Cardiac muscle cell (in vitro differentiated cells and primary cell): ENCODE measurements around a stretch of chr3.

DNA sequence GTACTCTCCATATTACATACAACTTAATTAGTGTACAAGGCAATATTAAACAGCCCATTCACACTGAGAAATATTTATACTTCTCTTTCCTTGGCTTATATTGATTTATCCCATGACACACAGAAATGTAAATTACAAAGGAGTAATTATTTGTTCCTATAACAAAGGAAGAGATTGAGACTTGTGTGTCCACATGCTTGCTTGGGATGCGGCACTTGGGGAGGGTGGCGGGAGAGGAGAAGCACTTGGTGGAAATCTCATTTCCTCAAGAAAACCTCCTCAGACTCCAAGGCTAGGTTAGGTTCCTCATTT, 54.1 kb upstream of the FAM3D start:
- RAMPAGE, long total RNA: no peak
- RRBS: no CpG with 5 or more reads among the region's 2 CpGs

DNA sequence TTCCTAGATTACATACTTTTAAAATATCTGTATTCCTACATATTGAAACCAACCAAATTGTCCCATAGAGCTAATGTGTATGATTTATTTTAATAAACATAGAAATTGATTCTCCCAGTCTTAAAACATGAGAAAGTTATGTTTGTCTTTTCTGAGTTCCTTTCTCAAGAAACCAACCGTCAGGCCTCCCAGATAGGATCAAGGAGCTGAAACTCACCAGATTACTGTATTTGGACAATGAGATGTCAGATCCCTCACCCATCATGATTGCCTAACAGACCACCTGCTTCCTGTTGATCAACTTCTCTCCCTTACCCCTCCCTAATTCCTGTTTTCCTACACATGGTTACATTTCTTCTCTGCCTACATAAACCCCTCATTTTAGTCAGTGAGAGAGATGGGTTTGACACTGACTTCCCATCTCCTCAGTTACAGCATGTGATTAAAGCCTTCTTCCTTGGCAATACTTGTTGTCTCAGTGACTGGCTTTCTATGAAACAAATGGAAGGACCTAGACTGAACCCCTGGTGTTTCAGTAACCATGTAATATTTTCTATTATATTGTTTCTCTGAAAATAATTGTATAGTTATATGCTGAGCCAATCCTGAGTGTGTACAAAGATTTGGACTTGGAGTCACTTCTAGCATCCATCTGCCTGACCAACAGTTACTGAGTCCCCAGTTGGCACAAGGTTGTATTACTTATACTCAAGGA, 917.5 kb downstream of the FHIT start:
- RAMPAGE, long total RNA: no peak
- RRBS: no CpG with 5 or more reads among the region's 1 CpG

DNA sequence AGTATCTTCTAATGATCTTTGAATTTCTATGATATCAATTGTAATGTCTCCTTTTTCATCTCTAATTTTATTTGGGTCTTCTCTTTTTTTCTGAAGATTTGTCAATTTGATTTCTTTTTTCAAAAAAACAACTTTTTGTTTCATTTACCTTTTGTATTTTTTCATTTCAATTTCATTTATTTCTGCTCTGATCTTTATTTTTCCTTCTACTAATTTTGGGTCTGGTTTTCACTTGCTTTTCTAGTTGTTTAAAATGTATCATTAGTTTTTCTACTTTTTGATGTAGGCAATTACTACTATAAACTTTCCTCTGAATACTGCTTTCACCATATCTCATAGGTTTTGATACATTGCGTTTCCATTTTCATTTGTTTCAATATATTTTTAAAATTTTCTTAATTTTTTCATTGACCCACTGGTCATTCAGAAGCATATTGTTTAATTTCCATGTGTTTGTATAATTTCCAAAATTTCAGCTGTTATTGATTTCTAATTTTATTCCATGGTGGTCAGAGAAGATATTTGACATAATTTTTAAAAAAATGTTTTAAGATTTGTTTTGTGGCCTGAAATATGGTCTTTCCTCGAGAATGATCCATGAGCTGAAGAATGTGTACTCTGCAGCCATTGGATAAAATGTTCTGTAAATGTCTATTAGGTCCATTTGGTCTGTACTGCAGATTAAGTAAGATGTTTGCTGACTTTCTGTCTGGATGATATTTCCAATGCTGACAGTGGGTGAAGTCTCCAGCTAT, 783.9 kb downstream of the FHIT start:
- RAMPAGE, long total RNA: no peak
- RRBS: no CpG with 5 or more reads among the region's 2 CpGs

GRCh38 chr3:61560474-61561336, 666 bp upstream of the PTPRG start:
- RAMPAGE, long total RNA: start-site peak on the plus strand at chr3:61560642-61560842, 29 and 33 reads in 2 replicates; start-site peak on the plus strand at chr3:61561016-61561214, 7 and 12 reads in 2 replicates
- RRBS: 2% methylated on average over 28 of the region's 64 CpGs

DNA sequence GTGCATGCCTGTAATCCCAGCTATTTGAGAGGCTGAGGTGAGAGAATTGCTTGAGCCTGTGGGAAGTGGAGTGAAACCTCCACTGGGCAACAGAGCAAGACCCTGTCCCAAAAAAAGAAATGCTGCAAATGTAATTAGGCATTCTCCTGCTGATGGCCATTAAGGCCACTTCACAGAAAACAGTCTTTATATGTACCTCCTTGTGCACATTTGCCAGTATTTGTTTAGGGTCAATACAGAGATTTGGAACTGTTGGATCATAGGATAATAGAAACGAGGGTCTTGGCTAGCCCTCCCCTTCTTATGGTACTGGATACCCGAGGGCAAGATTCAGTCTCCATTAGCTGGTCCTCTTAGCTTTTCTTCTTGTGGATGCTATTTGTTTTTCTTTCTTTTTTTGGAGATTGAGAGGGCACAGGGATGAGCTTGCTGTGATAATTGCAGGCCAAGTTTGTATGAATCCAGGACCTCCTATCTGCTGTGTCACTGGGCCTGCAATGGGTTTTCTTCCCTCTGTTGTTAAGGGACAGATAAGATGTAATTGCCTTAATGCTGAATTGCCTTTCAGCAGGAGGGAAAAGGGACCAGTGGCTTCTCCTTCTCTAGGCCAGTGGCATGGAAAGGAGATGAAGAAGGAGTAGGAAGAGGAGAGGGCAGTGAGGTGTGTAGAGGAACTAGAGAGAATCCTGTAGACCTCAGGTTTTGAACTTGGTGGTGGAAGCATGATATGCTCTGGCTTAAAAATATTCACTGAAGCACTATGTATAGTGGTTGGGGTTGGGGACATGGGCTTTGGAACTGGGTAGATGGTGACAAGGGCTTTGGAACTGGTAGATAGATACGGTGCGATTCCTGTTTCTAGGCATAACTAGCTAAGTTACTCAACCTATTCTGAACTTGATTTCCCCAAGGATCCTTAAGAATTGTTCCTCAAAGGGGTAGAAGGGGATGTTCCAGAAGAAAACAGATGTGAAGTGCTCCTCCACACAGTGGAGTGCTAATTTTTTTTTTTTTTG, 29.9 kb downstream of the PTPRG start:
- RAMPAGE, long total RNA: no peak
- RRBS: no CpG with 5 or more reads among the region's 4 CpGs

DNA sequence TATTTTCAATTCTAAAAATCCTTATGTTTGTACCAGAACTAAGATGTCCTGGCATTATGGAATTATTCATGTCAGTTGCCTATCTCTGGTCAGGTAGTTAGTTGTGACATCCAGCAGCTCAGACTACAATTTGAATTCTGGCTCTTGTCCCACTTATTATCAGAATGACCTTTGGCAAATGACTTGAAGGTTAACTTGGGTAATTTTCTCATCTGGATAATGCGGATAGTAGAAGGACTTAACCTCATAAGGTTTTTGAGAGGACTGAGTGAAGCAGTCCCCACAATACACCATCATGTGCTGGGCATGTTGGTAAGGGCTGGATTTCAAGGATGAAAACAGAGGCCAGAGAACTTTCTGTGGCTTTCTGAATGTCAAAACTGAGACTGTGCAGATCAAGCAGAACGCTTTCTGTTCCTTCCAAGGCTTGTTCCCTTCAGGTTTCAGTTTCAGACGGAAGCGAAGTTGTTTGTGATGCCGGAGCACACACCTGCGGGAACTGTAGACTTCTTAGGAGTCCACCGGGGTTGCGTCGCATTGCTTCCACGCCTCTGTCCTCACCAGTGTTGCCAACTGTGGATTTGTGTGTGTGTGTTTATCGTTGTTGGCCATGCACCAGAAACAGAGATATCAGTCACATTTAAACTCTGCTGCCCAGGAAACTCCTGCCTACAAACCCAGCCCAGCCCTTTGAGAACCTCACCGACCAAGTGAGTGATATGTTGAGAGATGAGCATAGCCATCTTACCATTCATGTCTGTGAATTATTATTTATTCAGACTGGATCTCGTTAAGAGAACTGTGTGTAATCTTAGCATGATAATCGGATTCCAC, 76.0 kb downstream of the PTPRG start:
- RAMPAGE, long total RNA: no peak
- RRBS: 20% methylated on average over 2 of the region's 14 CpGs

DNA sequence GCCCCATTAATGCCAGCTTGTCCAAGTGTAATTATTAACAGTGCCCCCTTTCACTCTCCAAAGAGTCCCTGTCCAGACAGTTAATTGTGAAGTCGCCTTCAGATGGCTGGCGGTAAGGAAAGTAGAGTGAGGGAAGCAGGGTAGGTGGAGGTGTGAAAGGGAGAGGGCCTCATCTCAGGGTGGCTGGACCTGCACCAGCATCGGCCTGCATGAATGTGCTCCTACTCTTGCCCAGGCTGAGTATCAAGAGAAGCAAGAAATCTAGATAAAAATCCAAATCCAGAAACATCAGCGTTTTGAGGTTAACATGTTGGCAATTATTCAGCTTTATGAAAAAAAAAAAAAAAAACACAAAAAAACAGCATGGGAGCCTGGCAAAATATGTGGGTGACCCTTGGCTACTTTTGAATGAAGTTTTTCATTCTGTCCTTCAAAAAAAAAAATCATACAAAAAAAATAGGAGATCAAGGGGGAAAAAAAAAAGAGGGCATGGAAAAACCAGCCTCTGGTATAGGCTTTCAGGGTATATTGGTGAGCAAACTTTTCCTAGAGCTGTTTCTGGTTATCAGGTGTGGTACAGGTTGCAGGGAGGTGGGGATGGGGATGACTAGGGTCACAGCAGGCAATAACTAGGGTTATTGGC, 118.9 kb downstream of the PTPRG start:
- RAMPAGE, long total RNA: no peak
- RRBS: no CpG with 5 or more reads among the region's 4 CpGs

DNA sequence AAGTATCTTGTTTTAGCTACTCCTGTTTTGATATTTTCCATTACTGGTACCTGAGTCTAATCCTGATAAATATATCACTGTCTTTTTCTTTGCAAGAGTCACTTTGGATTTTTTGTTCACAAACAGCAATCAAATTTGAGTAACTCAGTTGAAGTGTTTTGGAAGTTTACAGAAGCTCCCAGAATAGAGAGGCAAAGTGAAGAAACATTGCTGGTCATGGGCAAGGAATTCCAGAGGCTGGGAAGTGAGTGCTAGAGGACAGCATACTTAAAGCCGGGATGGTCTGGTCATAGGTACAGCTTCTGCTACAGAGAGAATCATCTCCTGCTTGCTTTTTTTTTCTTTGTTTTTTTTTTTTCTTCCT, 153.4 kb downstream of the PTPRG start:
- RAMPAGE, long total RNA: no peak
- RRBS: no CpG with 5 or more reads among the region's 1 CpG

DNA sequence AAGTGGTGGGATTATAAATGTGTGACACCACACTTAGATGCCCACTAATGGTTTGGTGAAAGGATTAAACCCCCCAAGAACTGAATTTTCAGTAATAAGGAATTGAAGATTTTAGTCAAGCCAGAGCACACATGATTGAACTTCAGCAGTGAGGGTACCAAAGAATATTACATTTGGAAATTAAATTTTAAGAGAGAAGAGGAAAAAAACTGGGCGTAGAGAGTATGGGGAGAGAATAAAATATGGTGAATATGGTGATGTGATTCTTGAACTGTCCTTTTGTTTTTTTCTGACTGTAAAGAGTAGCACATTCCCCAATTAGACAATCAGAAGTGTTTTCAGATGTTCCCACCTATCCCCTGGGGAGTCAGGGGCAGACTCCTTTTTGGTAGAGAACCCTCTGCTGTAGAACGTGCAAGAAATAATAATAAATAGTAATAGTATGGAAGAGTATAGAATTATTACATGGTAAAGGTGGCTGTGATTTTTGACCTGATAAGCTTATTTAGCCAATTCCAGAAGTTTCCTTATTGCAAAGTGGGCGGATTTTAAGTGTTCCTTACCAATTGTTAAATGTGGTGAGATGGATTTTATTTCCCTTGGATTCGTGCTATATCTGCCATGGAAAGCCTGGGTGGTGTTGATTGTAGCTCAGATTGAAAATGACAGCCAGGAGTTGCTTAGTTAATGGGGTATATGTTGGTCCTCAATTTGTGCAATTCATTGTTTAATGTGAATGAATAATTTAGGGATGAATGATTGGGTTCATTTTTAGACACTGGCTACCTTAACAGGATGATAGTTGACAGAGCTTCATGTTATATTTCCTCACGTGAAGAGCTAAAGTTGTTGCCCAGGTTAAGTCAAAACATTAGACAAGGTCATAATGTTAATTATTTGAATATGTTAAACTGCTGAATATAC, 208.4 kb downstream of the PTPRG start:
- RAMPAGE, long total RNA: no peak
- RRBS: no CpG with 5 or more reads among the region's 5 CpGs

GRCh38 chr3:61778311-61779362, 217.3 kb downstream of the PTPRG start:
- RAMPAGE, long total RNA: no peak
- RRBS: no CpG with 5 or more reads among the region's 7 CpGs

DNA sequence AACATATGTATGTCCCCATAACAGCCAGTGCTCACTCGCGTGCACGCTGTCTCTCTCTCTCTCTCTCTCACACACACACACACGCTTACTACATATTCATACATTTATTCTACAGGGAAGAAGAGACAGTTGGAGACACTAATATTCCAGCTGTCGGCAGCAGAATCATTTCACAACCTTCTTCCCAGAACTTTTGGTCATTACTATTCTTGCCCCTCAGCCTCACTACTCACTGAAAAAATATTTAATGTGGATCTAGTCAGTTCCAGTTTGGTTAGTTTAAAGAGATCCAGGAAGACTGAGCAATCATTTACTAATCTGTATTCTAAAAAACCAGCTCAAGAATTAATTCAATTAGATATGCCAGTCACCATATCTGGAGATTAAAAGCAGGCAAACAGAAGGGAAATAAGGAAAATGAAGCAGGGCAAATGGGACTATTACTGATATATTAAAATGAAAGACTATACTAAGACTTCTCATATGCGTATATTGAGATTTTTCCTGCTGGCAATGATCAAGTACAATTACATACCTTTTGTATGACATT, 362.5 kb upstream of the C3orf14 start:
- RAMPAGE, long total RNA: no peak
- RRBS: no CpG with 5 or more reads among the region's 6 CpGs

DNA sequence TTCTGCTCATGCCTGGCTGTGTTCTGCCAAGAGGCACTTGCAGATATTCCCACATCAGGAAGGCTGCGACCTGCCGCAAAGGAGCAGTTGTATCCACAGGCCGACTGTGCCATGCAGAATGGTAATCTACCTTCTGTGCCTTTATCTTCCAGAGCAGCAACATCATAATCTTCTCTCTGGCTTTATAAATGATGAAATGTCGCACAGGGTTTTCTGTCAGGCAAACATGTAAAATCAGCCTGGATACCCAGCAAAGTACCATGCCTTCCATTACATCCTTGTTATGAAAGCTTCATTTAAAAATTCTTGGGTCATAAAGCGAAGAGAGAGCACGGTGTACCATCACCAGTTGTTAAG, 224.0 kb upstream of the C3orf14 start:
- RAMPAGE, long total RNA: no peak
- RRBS: no CpG with 5 or more reads among the region's 6 CpGs

DNA sequence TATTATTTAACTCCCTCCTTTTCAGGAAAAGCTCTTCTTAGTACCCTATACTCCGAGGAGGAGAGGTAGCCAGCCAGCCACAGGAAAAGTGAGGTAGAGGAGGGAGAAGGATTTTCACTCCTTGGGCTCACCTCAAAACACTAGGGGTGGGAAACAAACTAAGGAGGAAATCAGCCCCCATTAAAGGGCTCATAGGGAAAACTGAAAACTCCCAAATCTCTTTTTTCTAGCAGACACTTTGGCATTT, 16.6 kb downstream of the FEZF2 start:
- RAMPAGE, long total RNA: no peak
- RRBS: no CpG with 5 or more reads among the region's 1 CpG

DNA sequence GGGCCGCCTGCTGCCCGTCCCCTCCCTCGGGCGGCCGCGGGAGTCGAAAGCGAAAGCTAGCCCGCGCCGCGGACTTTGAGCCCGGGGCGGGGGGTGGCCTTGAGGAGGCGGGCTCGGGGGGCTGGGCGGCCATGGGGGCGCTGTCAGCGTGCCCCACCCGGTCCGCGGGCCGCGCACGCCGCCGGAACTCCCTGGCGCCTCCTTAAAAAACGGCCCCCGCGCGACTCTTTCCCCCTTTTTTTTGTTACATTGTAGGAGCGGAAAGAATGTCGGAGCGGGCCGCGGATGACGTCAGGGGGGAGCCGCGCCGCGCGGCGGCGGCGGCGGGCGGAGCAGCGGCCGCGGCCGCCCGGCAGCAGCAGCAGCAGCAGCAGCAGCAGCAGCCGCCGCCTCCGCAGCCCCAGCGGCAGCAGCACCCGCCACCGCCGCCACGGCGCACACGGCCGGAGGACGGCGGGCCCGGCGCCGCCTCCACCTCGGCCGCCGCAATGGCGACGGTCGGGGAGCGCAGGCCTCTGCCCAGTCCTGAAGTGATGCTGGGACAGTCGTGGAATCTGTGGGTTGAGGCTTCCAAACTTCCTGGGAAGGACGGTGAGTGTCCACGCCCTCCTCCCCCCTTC, 48.8 kb downstream of the ATXN7 start:
- RAMPAGE, long total RNA: no peak
- RRBS: 3% methylated on average over 15 of the region's 79 CpGs

DNA sequence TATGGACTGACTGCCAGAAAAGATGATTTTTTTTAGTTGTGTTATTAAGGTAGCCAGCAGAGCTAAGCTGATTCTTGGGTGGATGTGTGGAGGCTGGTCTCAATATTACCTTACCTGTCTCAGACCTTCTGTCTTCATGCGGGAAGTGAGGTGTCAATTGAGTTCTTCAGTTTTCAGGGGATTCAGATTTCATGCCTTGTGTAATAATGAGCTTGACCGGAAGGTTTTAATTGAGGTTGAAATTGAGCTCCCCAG, 54.7 kb downstream of the PSMD6 start:
- RAMPAGE, long total RNA: no peak
- RRBS: no CpG with 5 or more reads among the region's 2 CpGs

DNA sequence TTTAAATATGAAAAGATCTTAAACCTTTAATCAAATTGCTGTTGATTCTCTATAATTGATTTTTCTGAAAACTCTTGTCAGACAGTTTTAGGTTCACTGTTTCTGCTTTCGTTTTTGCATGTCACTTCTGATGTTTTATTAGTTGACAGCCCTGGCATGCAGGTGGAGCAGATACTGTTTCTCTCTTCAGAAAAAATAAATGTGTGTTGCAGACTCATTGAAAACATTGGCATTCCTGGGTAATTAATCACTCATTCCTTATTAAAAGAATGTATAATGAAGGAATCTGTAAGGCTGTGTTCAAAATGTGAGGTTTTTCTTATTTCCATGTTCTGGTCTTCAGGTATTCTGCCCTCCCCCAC, 54.4 kb downstream of the PSMD6 start:
- RAMPAGE, long total RNA: no peak
- RRBS: no CpG with 5 or more reads among the region's 1 CpG

DNA sequence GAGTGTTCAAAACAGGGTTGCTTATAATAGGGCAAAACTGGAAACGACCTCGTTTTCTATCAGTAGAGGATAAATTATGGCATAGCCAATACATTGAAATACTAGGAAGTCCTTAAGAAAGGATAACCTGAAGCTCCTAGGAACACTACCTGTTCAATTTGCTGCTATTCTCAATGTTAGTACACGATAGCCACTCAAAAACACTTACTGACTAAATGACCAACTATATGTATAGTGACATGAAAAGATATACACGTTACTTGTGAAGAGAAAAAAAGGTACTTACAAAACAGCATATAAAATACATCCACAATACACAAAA, 8.0 kb downstream of the PSMD6 start:
- RAMPAGE, long total RNA: no peak
- RRBS: no CpG with 5 or more reads among the region's 4 CpGs

GRCh38 chr3:64018161-64019227, 4.8 kb downstream of the PSMD6 start:
- RAMPAGE, long total RNA: no peak
- RRBS: no CpG with 5 or more reads among the region's 8 CpGs

DNA sequence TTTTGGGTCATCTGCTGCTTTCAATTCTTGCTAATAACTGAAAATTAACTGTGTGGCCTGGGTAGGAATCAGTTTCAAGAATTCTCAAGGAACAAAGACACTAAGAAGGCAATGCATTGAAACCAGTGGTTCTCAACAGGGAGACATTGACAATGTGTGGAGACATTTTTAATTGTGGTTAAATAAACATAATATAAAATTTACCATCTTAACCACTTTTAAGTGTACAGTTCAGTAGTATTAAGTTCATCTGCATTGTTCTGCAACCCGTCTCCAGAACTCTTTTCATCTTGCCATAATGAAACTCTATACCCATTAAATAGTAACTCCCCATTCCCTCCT, 69.4 kb upstream of the PSMD6 start:
- RAMPAGE, long total RNA: no peak
- RRBS: no CpG with 5 or more reads among the region's 1 CpG

- RAMPAGE, long total RNA: no peak
- RRBS: no CpG with 5 or more reads among the region's 6 CpGs
Measured at GRCh38 chr3:64220572-64221050, 4.7 kb downstream of the PRICKLE2 start.